Astrocyte (in vitro differentiated cells and primary cell): ENCODE measurements around a stretch of chr1.

GRCh38 chr1:204821806-204822243, 6.6 kb upstream of the NFASC start:
- PRO-cap, result no peak
- RRBS, 2 experiments, result no CpG with 5 or more reads among the region's 6 CpGs

- PRO-cap, result no peak
- RRBS, 2 experiments, result no CpG with 5 or more reads among the region's 4 CpGs
These were observed 14.4 kb downstream of the NFASC start for GRCh38 chr1:204842722-204843434.

GRCh38 chr1:204870524-204871081, 42.2 kb downstream of the NFASC start:
- PRO-cap, result no peak
- RRBS, 2 experiments, result 4% methylated on average over 5 of the region's 13 CpGs; no CpG with 5 or more reads in 1 of the 2 experiments

- PRO-cap, result no peak
- RRBS, 2 experiments, result no CpG with 5 or more reads among the region's 5 CpGs
These were observed 52.4 kb upstream of the CNTN2 start for GRCh38 chr1:204990534-204991097.

DNA sequence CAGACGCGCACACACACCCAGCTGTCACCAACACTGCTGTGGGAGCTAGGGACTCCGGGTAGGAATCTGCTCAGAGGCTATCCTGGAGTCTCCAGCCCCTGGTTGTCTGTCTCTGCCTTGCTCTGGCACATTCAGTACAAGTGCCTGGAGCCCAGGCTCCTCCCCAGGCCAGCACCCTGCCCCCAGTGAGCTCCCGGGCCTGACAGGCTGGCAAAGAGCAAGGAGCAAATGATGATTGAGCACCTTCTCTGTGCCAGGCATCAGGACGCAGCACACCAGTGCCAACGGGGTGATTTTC, 6.4 kb downstream of the CNTN2 start:
- PRO-cap, result no peak
- RRBS, 2 experiments, result no CpG with 5 or more reads among the region's 6 CpGs

DNA sequence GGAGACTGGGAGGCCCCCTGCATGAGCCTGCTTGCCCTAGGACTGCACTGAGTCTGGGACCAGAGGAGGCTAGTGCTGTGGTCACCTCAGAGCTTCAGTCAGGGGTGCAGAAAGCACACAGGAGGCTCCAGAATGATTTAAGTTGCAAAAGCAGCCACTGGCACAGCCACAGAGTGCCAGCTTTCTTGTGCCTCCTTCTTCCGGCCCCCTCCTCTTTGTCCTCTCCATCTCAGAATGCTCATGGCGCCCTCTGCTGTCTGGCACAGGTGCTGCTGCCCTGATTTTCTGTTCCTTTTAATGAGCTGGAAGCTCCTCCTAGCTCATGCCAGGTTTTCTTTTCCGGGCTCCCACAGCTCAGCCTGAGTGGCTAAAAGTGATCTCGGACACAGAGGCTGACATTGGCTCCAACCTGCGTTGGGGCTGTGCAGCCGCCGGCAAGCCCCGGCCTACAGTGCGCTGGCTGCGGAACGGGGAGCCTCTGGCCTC, 18.5 kb downstream of the CNTN2 start:
- PRO-cap, result no peak
- RRBS, 2 experiments, result 2 to 5% methylated on average over 4 of the region's 11 CpGs

DNA sequence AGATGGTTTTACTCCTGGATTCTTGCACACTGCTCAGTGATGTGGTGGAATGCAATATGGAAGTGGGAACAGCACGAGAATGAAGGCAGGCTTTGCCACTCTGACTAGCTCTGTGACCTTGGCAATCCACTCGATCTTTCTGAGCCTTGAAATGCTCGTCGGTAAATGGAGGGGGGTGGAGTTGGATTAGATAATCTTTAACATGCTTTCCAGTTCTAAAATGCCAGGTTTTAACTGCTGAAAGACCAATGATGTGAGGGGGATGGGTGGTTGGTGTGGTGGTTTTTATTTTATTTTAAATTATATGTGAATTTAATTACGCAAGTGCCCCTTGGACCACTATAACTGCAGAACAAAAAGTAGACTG, 20.2 kb downstream of the DSTYK start:
- PRO-cap, result no peak
- RRBS, 2 experiments, result no CpG with 5 or more reads among the region's 5 CpGs

DNA sequence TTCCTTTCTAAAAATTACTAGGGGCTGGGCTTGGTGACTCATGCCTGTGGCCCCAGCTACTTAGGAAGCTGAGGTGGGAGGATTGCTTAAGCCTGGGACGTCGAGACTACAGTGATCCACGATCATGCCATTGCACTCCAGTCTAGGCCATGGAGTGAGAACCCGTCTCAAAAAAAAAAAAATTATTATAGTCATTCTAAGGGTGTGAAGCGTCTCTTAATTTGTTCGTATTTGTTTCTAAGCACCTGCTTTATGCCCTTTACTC, 33.7 kb downstream of the TMCC2 start:
- PRO-cap, result no peak
- RRBS, 2 experiments, result no CpG with 5 or more reads among the region's 6 CpGs

DNA sequence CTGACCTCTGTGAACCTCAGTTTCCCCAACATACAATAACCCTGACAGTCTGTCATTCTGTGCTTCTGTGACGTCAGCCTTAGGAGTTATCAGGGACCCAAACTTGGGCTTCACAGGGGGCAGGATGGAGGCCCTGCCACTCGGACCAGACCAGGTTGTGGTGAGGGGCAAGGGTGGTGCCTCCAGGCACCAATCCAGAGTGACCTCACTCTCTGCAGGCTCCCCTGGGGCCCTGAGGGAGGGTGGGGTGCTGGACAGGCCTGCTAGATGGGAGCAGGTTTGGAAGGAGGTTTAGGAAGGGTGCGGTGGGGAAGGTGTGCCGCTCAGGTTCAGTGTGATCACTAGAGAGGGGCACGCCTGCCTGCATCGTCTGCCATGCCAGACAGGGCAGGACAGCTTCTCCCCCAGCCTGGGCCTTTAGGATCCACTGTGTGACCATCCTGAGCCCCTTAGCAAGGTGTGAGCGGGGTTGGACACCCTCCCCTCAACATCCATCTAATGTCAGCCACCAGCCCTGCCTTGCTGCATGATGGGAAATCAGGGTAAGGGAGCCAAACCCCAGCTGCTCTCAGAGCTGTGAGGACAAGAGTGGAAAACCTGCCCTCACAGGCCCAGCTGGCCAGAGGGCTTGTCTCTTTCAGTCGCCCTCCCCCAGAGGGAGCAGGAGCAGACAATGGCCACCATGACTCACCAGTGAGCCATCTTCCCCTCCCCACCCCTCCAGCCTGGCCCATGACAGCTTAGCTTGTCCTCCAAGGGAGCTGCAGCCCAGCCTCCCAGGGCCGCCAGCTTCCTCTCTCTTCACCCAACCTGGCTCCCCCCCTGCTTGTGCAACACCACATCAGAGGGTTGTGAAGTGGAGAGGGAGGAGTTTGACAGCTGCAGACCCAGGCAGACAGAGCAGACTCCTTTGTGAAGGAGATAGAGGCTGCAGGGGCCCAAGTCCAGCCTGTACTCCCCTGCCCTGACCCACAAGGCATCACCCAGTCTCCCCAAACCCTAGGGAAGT, 37.1 kb downstream of the NUAK2 start:
- PRO-cap, result unidirectional peak, plus-strand start at position 898 of the sequence
- RRBS, 2 experiments, result no CpG with 5 or more reads among the region's 9 CpGs

- PRO-cap, result no peak
- RRBS, 2 experiments, result no CpG with 5 or more reads among the region's 13 CpGs
These were observed 36.1 kb downstream of the NUAK2 start for GRCh38 chr1:205285280-205286098.

DNA sequence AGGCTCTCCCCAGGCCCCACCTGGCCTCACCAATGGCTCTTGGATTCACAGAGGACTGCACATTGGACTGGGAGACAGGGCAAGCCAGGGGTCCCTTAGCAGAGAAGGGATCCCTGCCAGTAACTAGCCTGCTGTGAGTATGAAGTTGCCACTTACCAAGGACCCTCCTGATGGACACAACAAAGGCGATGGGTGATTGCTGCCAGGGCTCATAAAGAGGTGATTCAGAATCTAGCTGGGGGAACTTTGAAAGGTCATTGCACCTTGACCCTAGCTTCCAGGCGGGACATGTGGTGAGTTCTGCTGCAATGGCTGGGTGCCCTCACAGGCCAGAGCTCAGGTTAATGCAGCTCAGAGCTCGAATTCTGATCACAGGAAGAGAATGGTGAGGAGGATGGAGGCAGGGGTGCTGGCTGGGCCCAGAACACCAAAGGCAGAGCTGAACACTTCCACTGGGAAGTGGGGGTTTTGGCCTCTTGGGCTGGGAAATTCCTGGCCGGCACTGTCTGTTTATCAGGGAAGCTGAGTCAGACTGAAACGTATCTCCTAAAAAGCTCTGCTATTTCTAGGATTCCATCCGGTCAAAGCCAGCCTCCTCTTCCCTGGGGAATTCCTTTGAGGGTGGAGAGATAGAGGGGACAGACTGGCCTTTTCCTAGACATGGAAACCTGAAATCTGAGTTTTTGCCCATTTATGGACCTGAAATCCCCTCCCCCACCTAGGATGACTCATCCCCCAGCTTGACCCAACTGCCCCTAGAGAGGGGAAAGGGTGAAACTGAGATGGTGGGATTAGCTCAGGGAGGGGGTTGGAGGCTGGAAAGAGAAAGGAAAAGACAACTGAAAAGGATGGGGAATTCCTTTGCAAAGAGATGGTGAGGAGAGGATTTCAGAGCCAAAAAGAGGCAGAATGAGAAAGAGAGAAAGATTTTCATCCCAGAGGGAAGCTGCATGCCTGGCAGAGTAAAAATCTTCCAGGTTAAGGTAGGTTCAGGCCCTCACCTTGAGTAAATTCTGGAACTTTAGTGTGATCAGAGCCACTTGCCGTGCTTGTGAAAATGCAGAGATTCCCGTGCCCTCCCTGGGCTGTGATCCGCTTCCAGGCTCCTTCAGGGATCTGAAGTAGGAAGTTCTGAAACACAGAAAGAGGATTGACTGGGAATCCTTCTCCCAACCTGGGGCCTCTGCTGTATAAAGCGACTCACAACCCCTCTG, 27.1 kb downstream of the NUAK2 start:
- PRO-cap, result no peak
- RRBS, 2 experiments, result no CpG with 5 or more reads among the region's 10 CpGs

GRCh38 chr1:205316085-205316594, 5.4 kb downstream of the NUAK2 start:
- PRO-cap, result no peak
- RRBS, 2 experiments, result no CpG with 5 or more reads among the region's 3 CpGs

GRCh38 chr1:205343691-205344709, 12.7 kb downstream of the KLHDC8A start:
- PRO-cap, result no peak
- RRBS, 2 experiments, result 2% methylated on average over 48 to 69 of the region's 93 CpGs

DNA sequence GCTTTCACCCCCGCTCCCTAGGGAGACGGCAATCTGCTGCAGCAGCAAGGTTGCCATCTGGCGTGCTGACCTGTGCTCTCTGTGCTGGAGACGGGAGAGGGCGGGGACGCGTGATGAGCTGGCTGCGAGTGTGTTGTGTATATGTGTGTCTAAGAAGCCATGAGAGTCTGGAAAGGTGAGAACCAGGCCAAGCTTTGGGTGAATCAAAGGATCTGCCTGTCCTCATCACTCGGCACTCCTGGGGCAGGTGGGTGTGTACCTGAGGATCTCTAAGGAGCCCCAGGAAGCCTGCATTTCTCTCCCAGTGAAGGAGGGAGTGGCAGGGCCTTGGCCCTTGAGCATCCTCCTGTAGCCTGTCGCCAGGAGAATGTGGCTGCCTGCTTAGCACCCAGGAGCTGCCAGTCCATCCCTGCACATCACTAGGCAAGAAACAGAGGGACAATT, 4.2 kb downstream of the KLHDC8A start:
- PRO-cap, result no peak
- RRBS, 2 experiments, result no CpG with 5 or more reads among the region's 10 CpGs

- PRO-cap, result no peak
- RRBS, 2 experiments, result no CpG with 5 or more reads among the region's 5 CpGs
These were observed 19.5 kb upstream of the KLHDC8A start for GRCh38 chr1:205376180-205376694.

GRCh38 chr1:205451109-205451758, 4.6 kb downstream of the BLACAT1 start:
- PRO-cap, result no peak
- RRBS, 2 experiments, result no CpG with 5 or more reads among the region's 6 CpGs

DNA sequence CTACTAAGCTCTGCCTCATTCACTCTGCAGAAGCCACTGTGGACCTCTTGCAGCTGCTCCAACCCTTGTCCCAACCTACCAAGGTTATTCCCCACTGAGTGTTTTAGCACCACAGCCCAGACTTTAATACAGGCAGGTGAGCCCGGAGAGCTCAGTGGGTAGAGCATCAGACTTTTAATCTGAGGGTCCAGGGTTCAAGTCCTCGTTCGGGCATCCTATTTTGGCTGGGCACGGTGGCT, 18.1 kb upstream of the BLACAT1 start:
- PRO-cap, result no peak
- RRBS, 2 experiments, result no CpG with 5 or more reads among the region's 4 CpGs

- PRO-cap, result no peak
- RRBS, 2 experiments, result no CpG with 5 or more reads among the region's 7 CpGs
These were observed 18.6 kb downstream of the ELK4 start for GRCh38 chr1:205613029-205613780.

GRCh38 chr1:205713164-205714191, 33.2 kb upstream of the SLC45A3 start:
- PRO-cap, result no peak
- RRBS, 2 experiments, result no CpG with 5 or more reads among the region's 5 CpGs

DNA sequence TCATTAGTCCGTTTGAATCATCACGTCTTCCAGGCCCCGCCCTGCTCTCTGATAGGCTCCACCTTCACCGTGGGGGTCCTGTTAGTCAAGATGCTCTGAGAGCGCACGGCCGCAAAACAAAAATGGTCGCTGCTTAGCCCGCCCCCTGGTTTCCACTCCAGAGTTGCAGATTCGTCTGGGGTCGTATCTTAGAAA, 212 bp upstream of the NUCKS1 start:
- PRO-cap, result bidirectional peak, plus-strand start at position 114 of the sequence, minus-strand start outside the sequence
- RRBS, 2 experiments, result no CpG with 5 or more reads among the region's 11 CpGs